ENCODE results near the genes SMIM12 and AGO1.

GRCh38 chr1:34177146-34177678 lies 505 bp downstream of the C1orf94 start:
- PRO-cap: no peak
- RAMPAGE, long total RNA: no peak

GRCh38 chr1:34763470-34763942 lies 4.0 kb downstream of the GJB4 start:
- PRO-cap: no peak
- RAMPAGE, long total RNA: no peak

DNA sequence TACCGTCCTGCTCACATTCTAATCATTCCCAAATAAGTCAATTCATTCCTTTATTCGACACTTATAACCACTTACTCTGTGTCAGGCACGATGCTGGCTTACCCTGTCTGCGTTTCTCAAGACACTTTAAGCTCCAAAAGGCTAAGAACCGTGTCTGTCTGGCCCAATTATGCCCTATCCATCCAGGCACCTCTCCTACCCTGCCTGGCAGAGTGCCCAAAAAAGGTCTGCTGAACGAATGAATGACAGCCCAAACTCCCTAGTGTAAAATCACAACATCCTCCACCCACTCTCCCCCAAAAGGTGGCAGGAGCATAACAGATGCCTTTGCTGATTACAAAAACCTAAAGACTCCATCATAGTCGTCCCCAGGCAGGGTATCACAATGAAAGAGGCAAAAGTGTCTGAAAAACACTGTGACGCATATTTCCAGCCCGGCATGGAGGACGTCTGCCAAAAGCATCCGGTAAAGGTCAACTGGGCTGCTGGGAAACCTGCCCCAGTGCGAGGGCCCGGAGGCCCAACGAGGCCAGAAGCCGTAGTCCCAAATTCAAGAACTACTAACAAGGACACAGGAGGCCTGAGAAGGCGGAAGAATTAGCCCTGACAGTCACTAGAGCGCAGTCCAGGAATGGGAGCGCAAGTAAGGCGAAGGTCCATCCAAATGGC lies 677 bp downstream of the SMIM12 start:
- PRO-cap: no peak
- RAMPAGE, long total RNA: no peak

DNA sequence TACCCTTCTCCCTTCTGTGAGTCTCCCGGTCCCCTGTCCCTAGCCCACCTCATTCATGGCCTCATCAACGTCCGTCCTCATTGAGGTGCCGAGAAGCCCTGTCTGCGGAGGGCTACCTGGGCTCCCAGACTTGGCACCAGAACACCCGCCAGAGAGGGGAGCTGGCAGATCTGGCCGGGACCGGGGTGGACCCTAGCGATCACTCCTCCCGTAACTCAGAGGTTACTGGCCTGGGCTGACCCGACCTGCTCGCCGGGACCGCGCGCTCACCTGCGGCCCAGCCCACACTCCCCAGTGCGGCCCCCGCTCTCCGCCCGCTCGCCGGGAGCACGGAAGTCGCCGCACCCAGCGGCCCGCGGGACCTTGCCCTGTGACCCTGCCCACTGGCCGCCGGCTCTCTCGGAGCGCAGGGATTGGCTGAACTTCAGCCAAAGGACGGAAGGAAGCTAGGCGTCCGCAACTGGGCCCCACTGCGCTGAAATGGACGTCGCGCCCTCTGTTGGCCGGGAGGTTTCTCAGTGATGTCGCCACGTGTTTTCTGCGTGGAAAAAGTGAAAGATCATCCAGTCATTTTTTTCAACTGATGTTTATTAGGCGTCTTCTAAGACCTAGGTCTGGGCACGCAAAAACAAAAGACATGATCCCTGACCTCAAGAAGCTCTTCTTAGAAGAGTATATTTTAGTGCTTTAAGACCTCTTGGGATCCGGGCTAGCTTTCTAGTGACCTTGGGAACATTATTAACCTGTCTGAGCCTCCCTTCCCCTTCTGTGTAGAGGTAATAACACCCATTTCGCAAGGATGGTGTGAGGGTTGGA lies at the start of gene SMIM12:
SMIM12 (minus strand) TSS at position 343 of the 816 bp plus-strand sequence.
- PRO-cap: bidirectional peak, plus-strand start at position 499 of the sequence, minus-strand start at position 372 of the sequence
- RAMPAGE, long total RNA: start-site peak on the minus strand centred at position 333 of the sequence, 36 bp wide, 334 reads

GRCh38 chr1:35030504-35031132 lies 1.1 kb downstream of the ZMYM6 start:
- PRO-cap: no peak
- RAMPAGE, long total RNA: no peak

- PRO-cap: no peak
- RAMPAGE, long total RNA: no peak
These were observed 16.4 kb upstream of the ZMYM1 start for GRCh38 chr1:35062569-35063351.

- PRO-cap: no peak
- RAMPAGE, long total RNA: no peak
These were observed 25.2 kb downstream of the ZMYM1 start for GRCh38 chr1:35104196-35105047.

GRCh38 chr1:35181437-35181856 lies 11.5 kb downstream of the SFPQ start:
- PRO-cap: no peak
- RAMPAGE, long total RNA: no peak

DNA sequence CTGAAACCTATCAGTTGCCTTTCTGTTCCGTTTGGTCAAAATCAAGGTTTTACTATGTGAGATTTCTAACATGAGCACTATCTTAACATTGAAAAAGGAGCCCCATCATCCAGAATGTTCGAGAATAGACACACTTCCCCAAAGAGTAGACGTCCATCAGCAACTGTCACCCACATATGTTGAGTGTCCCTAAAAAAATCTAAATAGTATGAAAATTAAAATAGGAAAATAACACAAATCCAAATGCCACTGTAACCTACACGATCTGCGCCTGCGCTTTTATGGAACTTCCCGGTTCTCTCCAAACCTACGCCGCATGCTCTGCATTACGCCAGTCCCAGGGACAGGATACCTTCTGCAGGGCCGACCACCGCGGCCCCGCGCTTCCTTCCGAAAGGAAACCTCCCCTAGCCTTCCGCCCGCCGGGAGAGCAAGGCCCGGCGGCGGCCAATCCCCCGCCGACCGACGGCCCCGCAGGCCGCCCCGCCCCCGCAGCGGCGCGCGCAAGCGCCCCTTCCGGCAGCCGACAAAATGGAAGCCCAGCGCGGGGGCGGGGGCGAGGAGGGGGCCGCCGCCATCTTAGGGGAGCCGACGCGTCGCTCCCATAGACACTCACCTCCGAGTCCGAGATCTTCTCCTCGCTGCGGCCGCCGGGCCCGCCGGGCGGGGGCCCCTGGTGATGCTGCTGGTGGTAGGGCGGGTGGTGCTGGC lies 1.2 kb downstream of the SFPQ start:
- PRO-cap: unidirectional peak, plus-strand start at position 331 of the sequence; bidirectional peak, plus-strand start at position 587 of the sequence, minus-strand start at position 467 of the sequence
- RAMPAGE, long total RNA: no peak

DNA sequence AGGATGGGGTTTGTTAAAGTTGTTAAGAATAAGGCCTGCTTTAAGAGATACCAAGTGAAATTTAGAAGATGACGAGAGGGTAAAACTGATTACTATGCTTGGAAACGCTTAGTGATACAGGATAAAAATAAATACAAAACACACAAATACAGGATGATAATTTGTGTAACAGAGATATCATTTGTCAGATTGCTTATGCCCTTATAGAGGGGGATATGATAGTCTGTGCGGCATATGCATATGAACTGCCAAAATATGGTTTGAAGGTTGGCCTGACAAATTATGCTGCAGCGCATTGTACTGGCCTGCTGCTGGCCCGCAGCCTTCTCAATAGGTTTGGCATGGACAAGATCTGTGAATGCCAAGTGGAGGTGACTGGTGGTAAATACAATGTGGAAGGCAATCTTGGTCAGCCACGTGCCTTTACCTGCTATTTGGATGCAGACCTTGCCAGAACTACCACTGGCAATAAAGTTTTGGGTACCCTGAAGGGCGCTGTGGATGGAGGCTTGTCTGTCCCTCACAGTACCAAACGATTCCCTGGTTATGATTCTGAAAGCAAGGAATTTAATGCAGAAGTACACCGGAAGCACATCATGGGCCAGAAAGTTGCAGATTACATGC lies 82.3 kb downstream of the ZMYM4 start:
- PRO-cap: no peak
- RAMPAGE, long total RNA: no peak

DNA sequence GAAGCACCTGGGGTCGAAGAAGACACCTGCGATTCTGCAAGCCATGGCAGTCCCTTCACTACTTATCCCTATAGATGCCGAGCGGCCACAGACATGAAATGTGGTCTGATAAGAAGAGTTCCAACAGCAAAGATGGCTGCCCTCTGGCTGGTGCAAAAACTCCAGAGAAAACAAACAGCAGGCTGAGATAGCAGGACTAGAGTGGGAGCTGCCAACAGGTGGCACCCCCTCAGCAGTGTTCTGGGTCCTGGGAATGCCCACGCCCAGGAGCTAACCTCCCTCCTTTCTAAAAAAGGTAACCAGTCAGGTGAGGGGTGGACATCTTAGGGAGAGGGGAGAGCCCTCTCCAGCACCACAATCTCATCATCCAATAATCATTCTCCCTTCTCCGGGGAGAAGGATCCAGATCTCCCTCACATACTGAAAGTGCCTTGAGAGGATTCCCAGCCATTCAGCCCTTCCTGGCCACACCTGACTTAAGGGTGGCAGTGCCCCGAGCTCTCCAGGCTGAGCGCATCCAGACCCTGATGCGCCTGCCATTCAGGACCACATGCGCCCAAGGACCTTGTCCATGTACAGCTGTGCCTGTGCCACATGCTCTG lies 121.4 kb downstream of the KIAA0319L start:
- PRO-cap: no peak
- RAMPAGE, long total RNA: no peak

GRCh38 chr1:35499827-35500205 lies 57.4 kb downstream of the KIAA0319L start:
- PRO-cap: no peak
- RAMPAGE, long total RNA: no peak

GRCh38 chr1:35560756-35561335 lies 3.2 kb downstream of the NCDN start:
- PRO-cap: no peak
- RAMPAGE, long total RNA: no peak

- PRO-cap: bidirectional peak, plus-strand start at chr1:35883234, minus-strand start at chr1:35883071
- RAMPAGE, long total RNA: no peak
These were observed at the start of gene AGO1 for GRCh38 chr1:35882808-35883548. TSS of gene AGO1 (plus strand) at chr1:35883209.

GRCh38 chr1:35886002-35886557 lies 3.1 kb downstream of the AGO1 start:
- PRO-cap: no peak
- RAMPAGE, long total RNA: no peak

GRCh38 chr1:35924281-35925089 lies 6.4 kb upstream of the AGO3 start:
- PRO-cap: no peak
- RAMPAGE, long total RNA: start-site peak on the plus strand at chr1:35924156-35924524, 21 reads; start-site peak on the plus strand at chr1:35924807-35924956, 20 reads

- PRO-cap: no peak
- RAMPAGE, long total RNA: no peak
These were observed 7.0 kb downstream of the TRAPPC3 start for GRCh38 chr1:36142065-36142922.

DNA sequence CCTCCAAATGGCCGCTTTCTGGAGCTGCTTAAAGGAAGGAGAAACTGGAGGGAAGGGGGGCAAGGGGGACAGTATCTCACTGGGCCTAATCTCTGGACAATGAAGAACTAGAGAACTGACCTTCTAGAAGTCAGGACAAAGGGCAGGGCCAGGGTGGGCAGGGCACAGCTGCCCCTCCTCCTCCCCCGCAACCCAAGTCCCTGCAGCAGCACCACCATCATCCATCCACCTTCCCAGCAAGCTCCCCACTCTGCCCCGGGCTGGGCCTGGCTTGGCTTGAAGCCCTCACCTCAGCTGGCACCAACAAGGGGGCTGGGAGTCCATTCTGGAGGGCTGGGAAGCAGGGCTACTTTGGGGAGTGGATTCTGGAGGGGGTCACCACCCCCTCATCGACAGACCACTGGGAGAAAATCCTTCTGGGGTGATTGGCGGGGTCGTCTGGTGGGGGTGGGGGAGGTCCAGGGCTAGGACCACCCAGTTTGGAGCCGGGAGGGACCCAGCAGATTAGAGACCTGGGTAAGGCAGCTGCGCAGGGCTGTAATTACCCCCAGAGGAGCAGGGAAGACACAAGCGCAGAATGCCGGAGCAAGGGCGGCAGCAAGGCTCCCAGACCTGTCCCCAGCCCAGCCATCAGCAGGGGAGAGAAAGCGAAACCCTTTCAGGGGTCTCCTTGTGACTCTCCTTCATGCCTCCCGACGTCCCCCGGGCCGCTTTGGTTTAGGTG lies 785 bp upstream of the MAP7D1 start:
- PRO-cap: no peak
- RAMPAGE, long total RNA: no peak

- PRO-cap: unidirectional peak, plus-strand start at chr1:36175700
- RAMPAGE, long total RNA: no peak
These were observed 19.3 kb downstream of the MAP7D1 start for GRCh38 chr1:36175115-36175861.

DNA sequence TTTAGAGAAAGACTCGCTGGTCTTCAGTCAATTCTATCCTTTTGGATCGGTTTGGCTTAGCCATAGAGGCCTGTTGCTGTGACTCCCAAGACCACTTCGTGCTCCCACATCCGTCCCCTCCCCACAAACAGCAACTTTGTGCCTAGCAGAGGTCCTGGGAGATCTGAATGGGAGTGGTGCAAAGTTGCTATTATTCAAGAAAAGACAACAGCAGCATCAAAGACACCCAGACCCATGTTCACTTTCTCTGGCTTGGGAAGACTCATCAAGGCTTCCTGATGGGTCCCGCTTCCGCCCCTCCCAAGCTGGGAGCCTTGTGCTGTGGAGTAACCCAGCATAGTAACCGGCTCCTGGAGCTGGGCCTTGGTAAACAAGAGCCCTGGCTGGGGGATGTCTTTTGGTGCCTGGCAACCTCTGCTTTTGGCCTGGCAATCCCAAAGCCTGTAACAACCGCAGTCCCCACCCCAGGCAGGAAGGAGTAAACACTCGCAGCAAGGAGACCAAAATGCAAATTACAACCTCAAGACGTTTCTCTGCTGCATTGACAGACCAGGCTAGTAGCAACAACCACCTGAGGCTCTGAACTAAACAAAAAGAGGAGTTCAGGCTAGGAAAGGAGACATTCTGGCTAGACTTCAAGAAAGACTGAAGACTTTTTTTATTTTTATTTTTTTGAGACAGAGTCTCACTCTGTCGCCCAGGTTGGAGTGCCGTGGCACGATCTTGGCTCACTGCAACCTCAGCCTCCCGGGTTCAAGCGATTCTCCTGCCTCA lies 16.9 kb upstream of the THRAP3 start:
- PRO-cap: no peak
- RAMPAGE, long total RNA: no peak